H1 (cell line): ENCODE data around the gene AMZ2.

DNA sequence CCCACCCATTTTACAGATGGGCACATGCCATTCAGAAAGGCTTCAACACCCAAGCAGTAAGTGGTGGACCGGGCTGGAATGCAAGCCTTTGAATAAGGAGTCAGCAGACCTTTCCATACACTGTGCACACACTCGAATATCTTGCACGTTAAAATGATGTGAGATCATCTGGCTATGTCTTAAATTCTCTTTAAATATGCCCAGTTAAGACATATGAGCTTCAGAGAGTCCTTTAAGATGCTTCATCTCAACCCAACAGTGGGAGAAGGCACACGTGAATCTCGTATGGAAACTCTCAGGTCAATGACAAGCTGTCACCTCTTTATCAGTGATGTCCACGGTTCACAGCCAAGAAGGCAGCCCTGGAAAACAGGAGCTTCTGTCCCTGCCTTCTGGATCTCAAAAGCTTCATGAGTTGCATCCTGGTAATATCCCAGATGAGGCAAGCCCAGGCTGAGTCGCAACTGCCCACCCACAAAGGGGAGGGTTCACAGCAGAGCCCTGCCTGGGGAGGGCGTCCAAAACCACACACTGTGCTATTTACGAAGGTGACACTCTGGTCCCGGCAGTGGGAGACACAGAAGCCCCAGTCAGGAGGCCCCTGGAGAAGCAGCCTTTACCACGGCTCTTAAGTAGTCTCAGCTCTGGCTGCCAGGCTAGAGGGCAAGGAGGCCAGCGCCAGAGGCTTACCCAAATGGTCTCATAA, 5.6 kb downstream of the AXIN2 start:
- RRBS: no CpG with 5 or more reads among the region's 12 CpGs
CAGE:
- cytosol, long polyA plus RNA: no peak
- long polyA plus RNA: no peak
- nucleus, long polyA plus RNA: no peak

- RRBS: no CpG with 5 or more reads among the region's 5 CpGs
CAGE:
- cytosol, long polyA plus RNA: no peak
- long polyA plus RNA: no peak
- nucleus, long polyA plus RNA: no peak
Observed at GRCh38 chr17:66021044-66021488, 170.9 kb downstream of the CEP112 start.

DNA sequence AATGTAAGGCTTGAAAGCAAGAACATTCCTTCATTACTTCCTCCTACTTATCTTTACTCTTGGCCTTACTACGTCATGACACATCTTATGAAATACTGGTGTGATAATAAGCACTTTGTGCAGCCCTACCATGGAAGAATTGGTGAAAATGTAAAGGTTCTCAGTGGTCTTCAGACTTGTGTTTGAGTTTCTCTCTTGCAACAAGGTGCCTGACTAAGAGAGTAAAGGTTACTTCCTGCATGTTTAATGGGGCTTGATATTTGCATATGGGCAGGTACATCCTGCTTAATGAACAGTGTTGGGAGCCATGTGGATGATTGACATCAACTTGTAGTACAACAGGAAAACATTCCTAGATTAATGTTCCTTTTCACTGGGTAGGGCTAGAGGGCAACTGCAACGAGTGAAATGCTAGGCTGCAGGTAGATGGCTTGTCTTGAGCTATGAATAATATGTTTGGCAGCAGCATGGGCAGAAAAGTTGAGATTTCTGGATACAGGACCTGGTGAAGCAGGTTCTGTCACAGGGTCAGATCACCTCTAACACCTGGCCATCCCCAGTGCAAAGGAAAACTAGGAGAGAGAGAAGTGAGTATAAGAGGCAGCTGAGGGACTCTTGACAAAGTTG, 84.5 kb downstream of the PRKCA start:
- RRBS: no CpG with 5 or more reads among the region's 2 CpGs
CAGE:
- cytosol, long polyA plus RNA: no peak
- long polyA plus RNA: no peak
- nucleus, long polyA plus RNA: no peak

GRCh38 chr17:66717603-66718103, 117.3 kb upstream of the CACNG5 start:
- RRBS: no CpG with 5 or more reads among the region's 11 CpGs
CAGE:
- cytosol, long polyA plus RNA: no peak
- long polyA plus RNA: no peak
- nucleus, long polyA plus RNA: no peak

DNA sequence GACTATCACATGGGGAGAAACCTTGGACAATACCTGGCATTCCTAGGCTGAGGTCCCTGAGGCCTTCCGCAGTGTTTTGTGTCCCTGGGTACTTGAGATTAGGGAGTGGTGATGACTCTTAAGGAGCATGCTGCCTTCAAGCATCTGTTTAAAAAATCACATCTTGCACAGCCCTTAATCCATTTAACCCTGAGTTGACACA, 39.0 kb downstream of the PSMD12 start:
- RRBS: no CpG with 5 or more reads among the region's 1 CpG
CAGE:
- cytosol, long polyA plus RNA: no peak
- long polyA plus RNA: no peak
- nucleus, long polyA plus RNA: no peak

DNA sequence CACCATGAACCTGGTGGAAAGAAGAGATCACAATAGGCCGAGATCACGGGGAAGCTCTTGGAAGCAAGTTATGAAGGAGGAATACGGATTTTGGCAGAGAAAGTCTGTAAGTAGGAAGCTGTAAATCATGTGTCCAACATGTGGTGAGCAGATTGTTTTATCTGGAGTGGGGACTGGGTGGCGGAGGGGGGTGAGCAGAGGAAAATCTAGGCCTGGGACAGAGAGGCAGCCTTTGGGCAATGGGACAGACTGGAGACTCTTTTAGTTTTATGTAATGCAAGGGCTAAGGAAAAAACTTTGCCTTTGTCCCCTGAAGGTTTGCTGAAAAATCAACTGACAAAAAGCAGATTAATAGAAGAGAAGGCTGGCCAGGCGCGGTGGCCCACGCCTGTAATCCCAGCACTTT, 67.2 kb downstream of the PITPNC1 start:
- RRBS: no CpG with 5 or more reads among the region's 7 CpGs
CAGE:
- cytosol, long polyA plus RNA: no peak
- long polyA plus RNA: no peak
- nucleus, long polyA plus RNA: no peak

DNA sequence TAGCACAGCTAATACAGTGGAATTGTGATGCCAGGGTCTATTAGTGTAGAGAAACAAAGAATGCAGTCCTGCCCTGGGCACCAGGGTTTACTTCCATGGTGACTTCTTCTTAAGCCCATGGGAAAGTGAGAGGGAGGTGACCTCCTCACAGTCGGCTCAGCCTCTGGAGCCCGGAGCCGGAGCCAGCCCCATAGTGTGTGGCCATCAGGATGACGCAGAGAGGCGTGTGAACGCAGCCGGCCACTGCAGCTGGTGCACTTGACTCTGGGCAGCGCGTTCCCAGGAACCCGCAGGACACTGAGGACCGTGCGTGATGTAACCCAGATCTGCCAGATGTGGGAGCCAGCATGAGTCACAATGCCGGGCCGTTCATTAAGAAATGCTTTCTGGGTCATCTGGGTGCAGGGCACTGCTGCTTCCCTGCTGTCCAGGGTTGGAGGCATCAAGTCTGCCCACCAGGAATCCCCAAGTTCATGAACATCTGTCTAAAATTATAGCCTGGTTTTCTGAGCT, 114.0 kb downstream of the PITPNC1 start:
- RRBS: 46% methylated on average over 5 of the region's 14 CpGs
CAGE:
- cytosol, long polyA plus RNA: no peak
- long polyA plus RNA: no peak
- nucleus, long polyA plus RNA: no peak

- RRBS: no CpG with 5 or more reads among the region's 14 CpGs
CAGE:
- cytosol, long polyA plus RNA: no peak
- long polyA plus RNA: no peak
- nucleus, long polyA plus RNA: no peak
Observed at GRCh38 chr17:67911310-67912517, 84.6 kb downstream of the C17orf58 start.

DNA sequence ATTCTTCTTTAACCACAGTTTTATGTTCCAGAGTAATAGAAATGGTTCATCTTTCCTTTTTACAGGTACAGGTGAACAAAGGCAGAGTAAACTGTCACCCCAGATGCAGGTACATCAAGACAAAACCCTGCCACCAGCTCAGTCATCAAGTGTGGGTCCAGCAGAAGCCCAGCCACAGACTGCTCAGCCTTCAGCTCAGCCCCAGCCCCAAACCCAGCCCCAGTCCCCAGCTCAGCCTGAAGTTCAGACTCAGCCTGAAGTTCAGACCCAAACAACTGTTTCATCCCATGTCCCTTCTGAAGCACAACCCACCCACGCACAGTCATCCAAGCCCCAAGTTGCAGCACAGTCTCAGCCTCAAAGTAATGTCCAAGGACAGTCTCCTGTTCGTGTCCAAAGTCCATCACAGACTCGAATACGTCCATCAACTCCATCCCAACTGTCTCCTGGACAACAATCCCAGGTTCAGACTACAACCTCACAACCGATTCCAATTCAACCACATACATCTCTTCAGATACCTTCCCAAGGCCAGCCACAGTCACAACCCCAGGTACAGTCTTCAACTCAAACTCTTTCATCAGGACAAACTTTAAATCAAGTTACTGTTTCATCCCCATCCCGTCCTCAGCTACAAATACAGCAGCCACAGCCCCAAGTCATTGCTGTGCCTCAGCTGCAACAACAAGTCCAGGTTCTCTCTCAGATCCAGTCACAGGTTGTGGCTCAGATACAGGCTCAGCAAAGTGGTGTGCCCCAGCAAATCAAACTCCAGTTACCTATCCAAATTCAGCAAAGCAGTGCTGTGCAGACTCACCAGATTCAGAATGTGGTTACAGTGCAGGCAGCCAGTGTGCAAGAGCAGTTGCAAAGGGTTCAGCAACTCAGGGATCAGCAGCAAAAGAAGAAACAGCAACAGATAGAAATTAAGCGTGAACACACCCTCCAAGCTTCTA, 50.6 kb downstream of the C17orf58 start:
- RRBS: no CpG with 5 or more reads among the region's 7 CpGs
CAGE:
- cytosol, long polyA plus RNA: start-site peak on the minus strand centred at position 210 of the sequence, 81 bp wide, 17 reads
- long polyA plus RNA: start-site peak on the minus strand centred at position 476 of the sequence, 95 bp wide, 8 and 12 reads in 2 replicates
- nucleus, long polyA plus RNA: start-site peak on the minus strand centred at position 361 of the sequence, 443 bp wide, 37 reads

DNA sequence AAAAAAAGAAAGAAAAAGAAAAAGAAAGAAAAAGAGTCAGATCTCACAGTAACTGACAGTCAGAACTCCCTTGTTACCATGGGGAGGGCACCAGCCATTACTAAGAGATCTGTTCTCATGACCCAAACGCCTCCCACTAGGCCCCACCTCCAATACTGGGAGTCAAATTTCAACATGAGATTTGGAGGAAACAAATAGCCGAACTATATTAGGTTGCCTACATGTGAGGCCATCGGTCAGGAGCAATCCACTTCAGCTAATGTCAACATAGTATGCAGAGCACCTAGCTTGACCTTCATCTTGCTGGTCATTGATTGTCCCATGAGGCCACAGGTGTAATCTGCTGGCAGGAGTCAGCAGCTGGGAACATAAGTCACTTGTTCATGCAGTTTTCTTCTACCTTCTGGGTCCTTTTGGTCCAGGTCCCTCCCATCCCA, 6.1 kb upstream of the KPNA2 start:
- RRBS: no CpG with 5 or more reads among the region's 3 CpGs
CAGE:
- cytosol, long polyA plus RNA: no peak
- long polyA plus RNA: no peak
- nucleus, long polyA plus RNA: no peak

DNA sequence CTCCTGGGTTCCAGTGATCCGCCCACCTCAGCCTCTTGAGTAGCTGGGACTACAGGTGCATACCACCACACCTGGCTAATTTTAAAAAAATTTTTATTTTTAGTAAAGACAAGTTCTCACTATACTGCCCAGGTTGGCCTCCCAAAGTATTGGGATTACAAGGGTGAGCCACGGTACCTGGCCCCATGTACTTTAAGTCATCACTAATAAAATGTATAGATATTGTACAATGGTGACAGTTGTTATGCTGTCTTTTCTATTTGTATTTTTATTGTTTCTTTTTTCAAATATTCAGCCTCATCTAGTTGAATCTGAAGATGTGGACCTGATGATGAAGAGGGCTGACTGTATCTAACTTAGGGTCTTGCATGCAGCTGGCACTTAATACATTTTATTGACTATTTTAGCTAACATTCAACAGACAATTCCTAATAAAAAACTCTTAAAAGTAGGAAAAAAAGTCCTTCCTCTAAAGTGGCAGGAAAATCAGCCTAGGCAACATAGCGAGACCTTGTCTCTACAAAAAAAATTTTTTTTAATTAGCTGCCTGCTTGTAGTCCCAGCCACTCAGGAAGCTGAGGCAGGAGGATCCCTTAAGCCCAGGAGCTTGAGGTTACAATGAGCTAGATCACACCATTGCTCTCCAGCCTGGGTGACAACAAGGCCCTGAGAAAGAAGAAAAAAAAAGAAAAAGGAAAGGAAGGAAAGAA, 88.0 kb downstream of the KPNA2 start:
- RRBS: no CpG with 5 or more reads among the region's 3 CpGs
CAGE:
- cytosol, long polyA plus RNA: no peak
- long polyA plus RNA: no peak
- nucleus, long polyA plus RNA: no peak

- RRBS: 97% methylated on average over 5 of the region's 15 CpGs
CAGE:
- cytosol, long polyA plus RNA: no peak
- long polyA plus RNA: no peak
- nucleus, long polyA plus RNA: no peak
Observed at GRCh38 chr17:68134700-68135006, 99.1 kb downstream of the KPNA2 start.

DNA sequence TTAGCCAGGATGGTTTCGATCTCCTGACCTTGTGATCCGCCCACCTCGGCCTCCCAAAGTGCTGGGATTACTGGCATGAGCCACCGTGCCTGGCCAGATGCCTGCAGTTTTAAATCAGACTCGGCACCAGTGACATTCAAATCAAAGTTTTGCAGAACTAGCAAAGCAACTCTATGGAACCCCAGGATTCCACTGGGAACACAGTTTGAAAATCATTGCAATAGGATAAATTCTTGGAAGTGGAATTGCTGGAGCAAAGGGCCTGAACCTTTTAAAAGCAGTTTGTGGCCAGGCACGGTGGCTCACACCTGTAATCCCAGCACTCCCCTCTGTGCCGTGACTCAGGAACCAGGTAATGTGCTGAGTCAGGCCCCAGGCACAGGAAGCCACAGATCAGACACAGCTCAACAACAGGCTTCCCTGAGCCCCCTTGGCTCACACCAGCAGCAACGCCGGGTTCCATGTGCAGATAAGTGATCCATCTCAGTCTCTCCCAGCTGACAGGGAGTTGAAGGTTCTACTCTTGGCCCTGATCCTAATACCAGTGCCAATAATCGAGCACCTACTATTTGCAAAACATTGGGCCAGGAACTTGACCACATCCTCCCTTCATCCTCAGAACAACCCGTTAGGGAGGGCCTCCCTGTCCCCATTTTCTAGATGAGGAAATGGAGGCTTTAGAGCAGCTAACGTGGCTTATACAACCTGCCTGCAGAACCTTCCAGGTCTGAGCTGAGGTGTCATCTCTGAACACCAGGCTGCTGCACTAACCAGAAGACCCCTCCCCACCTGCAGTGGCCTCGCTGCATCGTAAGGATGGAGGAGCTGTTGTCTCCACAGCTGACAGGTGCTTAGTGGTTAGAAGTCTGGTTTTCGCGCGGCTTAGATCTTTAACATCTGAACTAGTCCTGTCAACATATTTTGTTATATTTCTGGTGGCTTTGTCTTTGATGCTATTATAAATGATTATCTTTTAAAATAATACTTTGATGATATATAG, 64.9 kb upstream of the AMZ2 start:
- RRBS: no CpG with 5 or more reads among the region's 17 CpGs
CAGE:
- cytosol, long polyA plus RNA: no peak
- long polyA plus RNA: no peak
- nucleus, long polyA plus RNA: no peak

GRCh38 chr17:68204626-68205198, 43.1 kb upstream of the AMZ2 start:
- RRBS: no CpG with 5 or more reads among the region's 26 CpGs
CAGE:
- cytosol, long polyA plus RNA: no peak
- long polyA plus RNA: no peak
- nucleus, long polyA plus RNA: no peak

DNA sequence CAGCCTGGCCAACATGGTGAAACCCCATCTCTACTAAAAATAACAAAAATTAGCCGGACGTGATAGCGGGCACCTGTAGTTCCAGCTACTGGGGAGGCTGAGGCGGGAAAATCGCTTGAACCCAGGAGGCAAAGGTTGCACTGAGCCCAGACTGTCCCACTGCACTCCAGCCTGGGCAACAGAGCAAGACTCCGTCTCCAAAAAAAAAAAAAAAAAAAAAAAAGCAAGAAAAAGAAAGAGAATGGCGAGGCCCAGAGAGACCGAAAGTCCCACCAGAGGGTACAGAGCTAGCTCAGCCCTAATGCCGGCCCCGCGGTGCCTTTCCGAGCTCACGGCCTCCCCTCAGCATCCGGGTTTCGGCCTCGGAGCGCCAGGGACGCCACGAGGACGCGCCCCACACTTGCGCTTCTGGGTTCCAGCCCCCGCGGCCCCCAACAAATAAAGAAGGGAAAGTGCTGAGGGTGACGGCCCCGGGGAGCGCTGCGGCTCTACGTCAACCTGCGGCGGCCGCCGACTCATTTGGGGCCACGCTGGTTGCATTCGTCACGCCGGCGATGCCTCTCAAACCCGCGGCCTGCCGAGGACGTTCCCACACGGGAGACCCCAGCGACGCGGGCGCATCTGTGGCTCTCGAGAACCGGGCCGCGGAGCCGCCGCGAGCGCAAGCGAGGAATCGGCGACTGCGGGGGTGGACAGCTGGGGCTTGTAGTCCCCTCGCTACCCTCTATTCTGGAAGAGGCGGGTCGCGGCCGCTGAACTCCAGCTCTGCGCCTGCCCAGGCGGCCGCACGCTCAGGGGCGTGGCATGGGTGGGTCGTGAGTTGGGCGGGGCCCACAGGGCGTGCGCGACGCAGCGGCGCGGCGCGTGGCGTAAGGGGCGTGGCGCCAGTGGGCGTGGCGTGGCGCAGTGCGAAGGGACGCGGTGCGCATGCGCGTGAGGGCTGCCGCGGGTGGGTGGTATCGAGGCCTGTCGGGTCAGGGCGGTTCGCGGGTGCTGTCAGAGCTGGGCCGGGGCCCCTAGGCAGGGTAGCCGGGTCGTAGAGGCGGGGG, at the start of gene AMZ2:
TSS of gene AMZ2 (plus strand) at position 906 of the 1,049 bp plus-strand sequence.
- RRBS: 2% methylated on average over 26 of the region's 103 CpGs
CAGE:
- cytosol, long polyA plus RNA: no peak
- long polyA plus RNA: no peak
- nucleus, long polyA plus RNA: start-site peak on the plus strand centred at position 912 of the sequence, 63 bp wide, 188 reads

GRCh38 chr17:68267642-68268361, 20.0 kb downstream of the AMZ2 start:
- RRBS: no CpG with 5 or more reads among the region's 7 CpGs
CAGE:
- cytosol, long polyA plus RNA: no peak
- long polyA plus RNA: no peak
- nucleus, long polyA plus RNA: no peak

- RRBS: no CpG with 5 or more reads among the region's 3 CpGs
CAGE:
- cytosol, long polyA plus RNA: no peak
- long polyA plus RNA: no peak
- nucleus, long polyA plus RNA: no peak
Observed at GRCh38 chr17:68302457-68302720, 11.1 kb downstream of the ARSG start.

- RRBS: no CpG with 5 or more reads among the region's 13 CpGs
CAGE:
- cytosol, long polyA plus RNA: no peak
- long polyA plus RNA: no peak
- nucleus, long polyA plus RNA: no peak
Observed at GRCh38 chr17:68356374-68357063, 65.2 kb downstream of the ARSG start.

DNA sequence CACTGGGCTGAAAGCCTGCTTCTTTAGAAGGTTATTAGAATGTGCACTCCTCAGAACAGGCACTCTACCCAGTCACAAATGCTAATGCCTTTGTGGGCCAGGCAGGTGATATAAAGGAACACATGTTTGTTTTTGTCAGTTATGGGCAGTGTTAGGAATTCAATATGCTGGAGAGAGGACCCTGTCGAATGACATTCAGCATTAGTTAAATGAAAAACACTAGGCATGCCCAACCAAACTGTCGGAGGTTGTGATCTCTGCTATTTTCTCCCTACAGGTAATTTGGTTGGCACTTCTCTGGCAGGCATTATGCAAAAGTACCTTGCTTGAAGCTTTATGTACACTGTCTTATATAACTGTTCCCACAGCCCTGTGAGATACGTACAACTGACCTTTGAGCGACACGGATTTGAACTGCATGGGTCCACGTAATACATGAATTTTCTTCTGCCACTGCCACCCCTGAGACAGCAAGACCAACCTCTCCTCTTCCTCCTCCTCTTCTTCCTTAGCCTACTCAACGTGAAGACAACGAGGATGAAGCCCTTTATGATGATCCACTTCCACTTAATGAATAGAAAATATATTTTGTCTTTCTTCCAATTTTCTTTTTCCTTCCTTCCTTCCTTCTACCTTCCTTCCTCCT, 77.6 kb downstream of the WIPI1 start:
- RRBS: no CpG with 5 or more reads among the region's 8 CpGs
CAGE:
- cytosol, long polyA plus RNA: no peak
- long polyA plus RNA: no peak
- nucleus, long polyA plus RNA: no peak

GRCh38 chr17:68396864-68397236, 60.4 kb downstream of the WIPI1 start:
- RRBS: no CpG with 5 or more reads among the region's 9 CpGs
CAGE:
- cytosol, long polyA plus RNA: no peak
- long polyA plus RNA: no peak
- nucleus, long polyA plus RNA: no peak